ENCODE measurements around the genes HBA2, HBQ1 and ANTKMT.

GRCh38 chr16:65638-65962 is 6.8 kb downstream of the RHBDF1 start:
- RRBS, result 6% methylated on average over 9 of the region's 13 CpGs

GRCh38 chr16:172630-173045 is at the start of gene HBA2:
TSS of gene HBA2 (plus strand) at chr16:172876.
- RRBS, result no CpG with 5 or more reads among the region's 47 CpGs

DNA sequence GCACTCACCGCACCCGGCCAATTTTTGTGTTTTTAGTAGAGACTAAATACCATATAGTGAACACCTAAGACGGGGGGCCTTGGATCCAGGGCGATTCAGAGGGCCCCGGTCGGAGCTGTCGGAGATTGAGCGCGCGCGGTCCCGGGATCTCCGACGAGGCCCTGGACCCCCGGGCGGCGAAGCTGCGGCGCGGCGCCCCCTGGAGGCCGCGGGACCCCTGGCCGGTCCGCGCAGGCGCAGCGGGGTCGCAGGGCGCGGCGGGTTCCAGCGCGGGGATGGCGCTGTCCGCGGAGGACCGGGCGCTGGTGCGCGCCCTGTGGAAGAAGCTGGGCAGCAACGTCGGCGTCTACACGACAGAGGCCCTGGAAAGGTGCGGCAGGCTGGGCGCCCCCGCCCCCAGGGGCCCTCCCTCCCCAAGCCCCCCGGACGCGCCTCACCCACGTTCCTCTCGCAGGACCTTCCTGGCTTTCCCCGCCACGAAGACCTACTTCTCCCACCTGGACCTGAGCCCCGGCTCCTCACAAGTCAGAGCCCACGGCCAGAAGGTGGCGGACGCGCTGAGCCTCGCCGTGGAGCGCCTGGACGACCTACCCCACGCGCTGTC is at the start of gene HBQ1:
HBQ1 (plus strand) TSS at position 248 of the 604 bp plus-strand sequence.
- RRBS, result 3% methylated on average over 32 of the region's 66 CpGs

GRCh38 chr16:260980-261764 is 14.6 kb downstream of the RGS11 start:
- RRBS, result no CpG with 5 or more reads among the region's 29 CpGs

- RRBS, result no CpG with 5 or more reads among the region's 28 CpGs
These were observed 2.5 kb downstream of the PGAP6 start for GRCh38 chr16:378910-380070.

GRCh38 chr16:483556-484150 is 43.9 kb upstream of the CAPN15 start:
- RRBS, result no CpG with 5 or more reads among the region's 11 CpGs

- RRBS, result 95% methylated on average over 5 of the region's 14 CpGs
These were observed 35.0 kb upstream of the CAPN15 start for GRCh38 chr16:492510-492943.

- RRBS, result 67% methylated on average over 11 of the region's 53 CpGs
These were observed 13.3 kb upstream of the PRR35 start for GRCh38 chr16:546687-547482.

DNA sequence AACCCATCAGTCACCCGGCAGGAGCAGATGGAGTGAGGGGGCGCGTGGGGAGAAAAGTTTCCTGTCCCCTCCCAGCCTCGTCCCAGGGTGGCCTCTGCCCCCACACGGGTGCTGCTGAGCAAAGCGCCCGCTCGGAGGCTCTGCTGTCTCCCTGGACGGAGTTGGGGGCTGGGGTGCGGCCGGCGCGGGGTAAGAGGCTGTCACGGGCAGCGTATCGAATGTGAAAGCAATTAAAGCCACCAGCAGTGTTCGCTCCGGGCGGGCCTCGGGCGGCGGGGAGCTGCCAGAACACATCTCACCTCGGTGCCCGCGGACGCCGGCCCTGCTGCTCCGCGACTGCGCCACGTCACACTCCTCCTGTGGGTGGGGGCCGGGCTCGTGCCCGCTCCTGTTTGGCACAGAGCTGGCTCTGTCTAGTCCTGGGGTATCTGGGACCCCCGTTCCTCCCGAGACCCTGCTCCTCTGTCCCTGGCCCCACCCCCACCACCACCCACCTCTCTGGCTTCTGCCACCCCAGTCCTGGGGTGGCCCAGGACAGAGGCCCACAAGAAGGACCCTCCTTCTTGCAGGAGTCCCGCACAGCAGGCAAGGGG is 5.1 kb upstream of the PRR35 start:
- RRBS, result 10% methylated on average over 22 of the region's 37 CpGs

DNA sequence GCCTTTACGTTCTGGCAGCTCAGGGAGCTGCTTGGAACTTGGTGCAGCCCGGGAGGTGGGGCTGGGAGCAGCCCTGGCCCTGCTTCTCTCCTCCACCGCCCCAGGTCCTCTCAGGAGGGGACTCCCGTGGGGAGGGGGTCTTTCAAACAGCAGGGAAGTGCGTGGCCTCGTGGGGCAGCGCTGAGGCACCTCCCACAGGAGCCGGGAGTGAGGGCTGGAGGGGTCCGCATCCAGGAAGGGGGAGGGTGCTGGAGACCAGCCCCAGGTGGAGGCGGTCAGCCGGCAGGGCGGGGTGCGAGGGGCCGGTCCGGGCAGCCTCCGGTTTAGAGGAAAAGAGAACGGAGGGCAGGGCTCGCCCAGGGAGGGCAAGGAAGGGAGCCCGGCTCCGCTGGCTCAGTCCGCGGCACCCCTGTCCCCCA is 684 bp upstream of the PRR35 start:
- RRBS, result 5% methylated on average over 12 of the region's 22 CpGs

- RRBS, result 1% methylated on average over 61 of the region's 107 CpGs
These were observed 577 bp upstream of the RAB40C start for GRCh38 chr16:589051-589927.

GRCh38 chr16:683516-684000 is 576 bp downstream of the JMJD8 start:
- RRBS, result 12% methylated on average over 26 of the region's 40 CpGs

DNA sequence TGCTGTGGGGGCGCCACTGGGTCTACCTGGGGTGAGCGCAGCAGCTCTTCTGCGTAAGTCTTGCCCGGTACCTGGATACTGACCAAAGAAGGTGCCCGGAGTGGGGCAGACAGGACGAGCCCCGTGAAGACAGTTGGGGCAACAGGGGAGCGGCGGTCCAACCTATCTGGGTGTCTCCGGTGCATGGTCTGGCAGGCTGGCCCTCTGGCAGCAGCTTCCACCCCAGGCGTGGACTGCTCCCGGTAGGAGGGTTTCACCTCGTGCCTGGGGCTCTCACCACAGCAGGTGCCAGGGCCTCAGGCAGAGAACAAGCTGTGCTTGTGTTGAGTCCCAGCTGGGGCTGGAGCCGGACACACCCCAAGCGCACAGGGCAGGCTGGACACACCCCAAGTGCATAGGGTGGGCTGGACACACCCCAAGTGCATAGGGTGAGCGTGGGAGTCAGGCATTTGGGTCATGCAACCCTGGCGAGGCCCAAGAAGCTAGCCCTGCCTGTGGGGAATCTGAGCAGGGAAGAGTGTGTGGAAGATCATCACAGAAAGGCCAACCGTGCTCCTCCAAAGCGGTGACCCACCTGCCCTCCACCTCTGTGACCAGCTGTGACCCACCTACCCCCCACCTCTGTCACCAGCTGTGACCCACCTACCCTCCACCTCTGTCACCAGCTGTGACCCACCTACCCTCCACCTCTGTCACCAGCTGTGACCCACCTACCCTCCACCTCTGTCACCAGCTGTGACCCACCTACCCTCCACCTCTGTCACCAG is 1.6 kb upstream of the FBXL16 start:
- RRBS, result 28% methylated on average over 14 of the region's 19 CpGs

- RRBS, result 2% methylated on average over 32 of the region's 58 CpGs
These were observed at the start of gene ANTKMT for GRCh38 chr16:720754-721238. TSS of gene ANTKMT (plus strand) at chr16:721146.

GRCh38 chr16:727448-728110 is 673 bp downstream of the HAGHL start:
- RRBS, result 2% methylated on average over 32 of the region's 62 CpGs

- RRBS, result no CpG with 5 or more reads among the region's 57 CpGs
These were observed 1.9 kb downstream of the HAGHL start for GRCh38 chr16:728645-729393.

- RRBS, result 12% methylated on average over 8 of the region's 29 CpGs
These were observed 794 bp downstream of the CIAO3 start for GRCh38 chr16:739886-740520.

DNA sequence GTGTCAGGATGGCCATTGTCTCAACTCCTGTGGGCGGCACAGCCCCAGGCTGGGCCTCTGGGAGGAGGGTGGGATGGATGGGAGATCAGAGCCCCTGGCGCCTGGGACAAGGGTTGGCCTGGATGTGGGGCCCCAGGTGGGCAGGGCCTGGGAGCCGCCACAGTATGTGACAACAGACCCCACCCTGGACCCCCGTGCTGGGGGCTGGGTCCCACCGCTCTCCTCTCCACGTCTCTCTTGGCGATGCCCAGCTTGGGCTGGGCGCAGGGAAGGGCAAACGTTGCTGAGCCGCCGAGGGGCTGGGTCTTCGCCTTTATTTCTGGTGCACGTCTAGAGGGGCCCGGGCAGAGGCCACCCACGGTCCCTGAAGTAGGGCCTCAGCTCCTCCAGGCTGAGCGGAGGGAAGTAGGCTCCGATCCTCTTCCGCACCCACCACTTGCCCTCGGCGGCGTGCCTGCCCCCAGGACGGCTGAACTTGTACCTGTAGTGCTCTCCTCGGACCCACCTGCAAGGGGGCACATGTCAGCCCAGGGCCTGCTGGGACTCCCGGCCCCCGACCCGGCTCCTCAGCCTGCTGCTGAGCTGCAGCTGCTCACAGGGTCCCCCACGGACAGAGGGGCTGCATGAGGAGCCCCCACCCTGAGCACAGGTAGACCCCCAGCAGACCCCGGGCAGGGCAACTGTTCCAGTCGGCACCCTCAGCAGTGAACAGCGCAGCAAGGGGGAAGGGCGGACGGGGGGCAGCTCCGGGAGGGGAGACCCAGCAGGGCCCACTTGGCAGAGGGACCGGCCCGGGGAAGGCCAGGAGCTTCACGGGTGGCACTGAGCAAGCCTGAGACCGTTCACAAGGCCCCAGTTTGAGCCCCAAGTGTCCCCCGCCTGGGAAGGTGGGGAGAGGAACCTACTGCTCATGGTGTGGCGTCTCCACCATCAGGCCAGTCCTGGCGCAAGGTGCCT is 53.9 kb upstream of the GNG13 start:
- RRBS, result 74% methylated on average over 6 of the region's 40 CpGs

DNA sequence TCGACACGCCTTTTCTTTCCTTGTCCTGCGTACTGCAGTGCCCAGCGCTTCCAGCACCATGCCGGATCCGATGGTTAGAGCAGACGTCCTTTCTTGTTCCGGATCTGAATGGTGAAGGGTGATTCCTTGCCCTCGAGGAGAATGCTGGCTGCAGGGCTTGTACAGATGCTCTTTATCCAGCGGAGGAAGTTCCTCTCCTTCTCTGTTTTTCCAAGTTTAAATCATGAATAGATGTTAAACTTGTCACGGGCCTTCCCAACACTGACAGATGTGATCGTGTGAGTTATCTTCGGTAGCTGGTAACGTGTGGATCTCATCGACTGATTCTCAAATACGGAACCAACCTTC is 61.2 kb upstream of the GNG13 start:
- RRBS, result no CpG with 5 or more reads among the region's 16 CpGs

GRCh38 chr16:879934-880162 is 79.3 kb upstream of the GNG13 start:
- RRBS, result 66% methylated on average over 2 of the region's 10 CpGs